Parietal lobe (tissue), 2 donors: ENCODE measurements around the genes ADRA2C, CYTL1 and WFS1.

DNA sequence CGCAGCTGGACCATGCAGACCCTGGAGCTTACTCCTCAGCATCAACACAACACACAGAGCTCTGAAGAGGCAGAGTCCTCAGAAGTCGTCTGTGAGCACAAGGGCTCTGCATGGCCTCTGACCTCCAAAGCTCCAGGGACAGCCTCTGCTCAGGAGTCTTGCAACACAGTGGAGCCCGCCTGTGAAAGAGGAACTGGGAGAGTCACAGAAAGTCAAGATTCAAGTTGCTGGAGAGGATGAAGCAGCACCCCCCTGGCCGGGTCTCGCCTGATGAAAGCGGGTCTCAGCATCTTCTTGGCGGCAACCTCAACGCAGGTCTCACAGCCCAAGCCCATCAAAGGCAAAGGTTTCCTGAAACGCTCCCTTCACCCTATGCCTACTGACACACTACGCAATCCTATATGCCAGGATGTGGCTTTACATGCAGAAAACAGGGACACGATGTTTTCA lies 2.8 kb downstream of the LRPAP1 start:
- RAMPAGE, long total RNA: no peak

GRCh38 chr4:3766297-3766743 lies at the start of gene ADRA2C:
ADRA2C (plus strand) TSS chr4:3766385.
- RAMPAGE, long total RNA: no peak

DNA sequence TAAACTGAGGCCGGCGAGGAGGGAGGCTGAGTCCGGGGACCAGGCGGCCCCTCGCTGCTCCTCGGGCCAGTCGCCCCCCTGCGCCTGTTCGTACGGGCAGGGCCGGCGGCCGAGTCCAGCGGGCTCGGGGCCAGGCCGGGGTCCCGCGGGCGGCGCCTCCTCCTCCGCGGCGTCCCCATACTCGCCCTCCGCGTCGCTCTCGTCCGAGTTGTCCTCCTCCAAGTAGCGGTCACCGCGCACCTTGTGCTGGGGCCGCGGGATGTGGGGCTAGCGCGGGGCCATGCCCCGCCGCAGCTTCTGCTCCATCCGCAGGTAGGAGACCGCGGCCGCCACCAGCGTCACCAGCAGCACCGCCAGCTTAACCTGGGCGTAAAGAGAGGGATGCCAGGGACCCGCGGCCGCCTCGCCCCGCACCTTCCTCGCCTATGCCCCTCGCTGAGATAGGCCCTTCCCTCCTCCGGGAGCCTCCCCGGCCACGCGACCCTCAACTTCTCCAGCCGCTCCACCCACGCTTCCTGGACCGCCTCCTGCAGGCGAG lies 83.3 kb downstream of the OTOP1 start:
- RAMPAGE, long total RNA: no peak

- RAMPAGE, long total RNA: no peak
Observed at GRCh38 chr4:4269018-4269959, 20.7 kb downstream of the LYAR start.

DNA sequence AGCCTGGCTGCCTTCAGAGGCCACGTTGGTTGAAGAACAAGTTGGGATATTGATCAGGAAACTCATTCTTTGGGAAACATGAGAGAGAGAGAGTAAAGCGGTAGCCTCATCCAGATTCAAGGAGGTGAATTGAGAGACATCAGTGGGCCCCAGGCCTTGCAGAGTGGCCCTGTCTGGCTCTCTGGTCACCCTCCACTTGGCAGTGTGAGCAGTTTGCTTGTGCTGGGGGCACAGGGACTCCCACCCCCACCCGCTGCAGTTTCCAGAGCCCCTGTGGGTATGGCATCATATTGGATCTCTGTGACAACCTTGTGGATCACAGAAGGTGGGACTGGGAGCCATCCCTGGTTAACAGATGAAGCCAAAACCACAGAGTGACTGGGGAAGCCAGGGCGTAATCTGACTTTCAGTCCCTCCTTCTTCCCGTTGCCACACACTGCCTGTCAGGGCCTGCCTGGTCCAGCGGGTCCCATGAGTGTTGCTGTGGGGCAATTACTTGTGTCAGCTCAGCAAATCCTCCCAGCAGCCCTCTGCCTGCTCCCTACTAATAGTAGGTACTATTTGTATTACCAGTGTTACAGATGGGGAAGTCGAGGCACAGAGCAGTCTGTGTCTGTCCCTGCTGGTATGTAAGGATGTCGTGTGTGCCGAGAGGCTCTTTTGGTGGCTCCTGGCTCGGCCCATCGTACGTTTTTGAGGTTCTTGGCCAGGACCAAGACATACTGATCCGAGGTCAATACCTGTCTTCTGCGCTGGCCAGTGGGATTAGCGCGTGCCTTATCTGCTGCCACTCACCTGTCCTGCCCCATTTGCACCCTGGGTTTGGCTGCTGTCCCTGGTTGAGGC lies 5.6 kb downstream of the NSG1 start:
- RAMPAGE, long total RNA: no peak

- RAMPAGE, long total RNA: no peak
Observed at GRCh38 chr4:4395762-4396871, 9.2 kb downstream of the NSG1 start.

DNA sequence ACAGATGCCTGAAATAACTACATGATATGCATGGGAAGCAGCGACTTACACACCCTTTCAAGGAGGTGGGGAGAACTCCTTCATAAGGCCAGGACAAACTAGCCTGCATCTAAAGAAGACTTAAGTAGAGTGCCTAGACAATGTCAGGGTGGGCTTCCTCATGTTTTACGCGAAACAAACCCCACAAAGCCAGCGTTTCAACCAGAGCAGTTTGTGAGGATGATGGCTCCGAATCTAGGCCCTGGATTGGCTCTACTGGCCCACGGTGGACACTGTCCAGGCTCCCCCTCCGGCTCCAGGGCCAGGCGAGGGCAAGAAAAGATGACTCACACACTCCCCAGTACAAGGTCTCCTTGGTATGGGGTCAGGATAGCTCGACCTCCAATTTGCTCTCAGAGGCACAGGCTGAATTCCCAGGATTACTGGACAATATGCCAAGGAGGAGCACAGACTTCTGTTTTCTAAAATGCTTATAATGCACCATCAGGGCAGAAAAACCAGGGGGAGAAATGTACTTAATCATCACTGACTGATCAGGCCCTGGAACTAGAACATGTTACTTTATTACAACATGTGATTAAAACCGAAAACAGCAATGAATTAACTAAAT lies 44.9 kb downstream of the STX18 start:
- RAMPAGE, long total RNA: no peak

- RAMPAGE, long total RNA: no peak
Observed at GRCh38 chr4:4575105-4576060, 33.5 kb upstream of the STX18 start.

DNA sequence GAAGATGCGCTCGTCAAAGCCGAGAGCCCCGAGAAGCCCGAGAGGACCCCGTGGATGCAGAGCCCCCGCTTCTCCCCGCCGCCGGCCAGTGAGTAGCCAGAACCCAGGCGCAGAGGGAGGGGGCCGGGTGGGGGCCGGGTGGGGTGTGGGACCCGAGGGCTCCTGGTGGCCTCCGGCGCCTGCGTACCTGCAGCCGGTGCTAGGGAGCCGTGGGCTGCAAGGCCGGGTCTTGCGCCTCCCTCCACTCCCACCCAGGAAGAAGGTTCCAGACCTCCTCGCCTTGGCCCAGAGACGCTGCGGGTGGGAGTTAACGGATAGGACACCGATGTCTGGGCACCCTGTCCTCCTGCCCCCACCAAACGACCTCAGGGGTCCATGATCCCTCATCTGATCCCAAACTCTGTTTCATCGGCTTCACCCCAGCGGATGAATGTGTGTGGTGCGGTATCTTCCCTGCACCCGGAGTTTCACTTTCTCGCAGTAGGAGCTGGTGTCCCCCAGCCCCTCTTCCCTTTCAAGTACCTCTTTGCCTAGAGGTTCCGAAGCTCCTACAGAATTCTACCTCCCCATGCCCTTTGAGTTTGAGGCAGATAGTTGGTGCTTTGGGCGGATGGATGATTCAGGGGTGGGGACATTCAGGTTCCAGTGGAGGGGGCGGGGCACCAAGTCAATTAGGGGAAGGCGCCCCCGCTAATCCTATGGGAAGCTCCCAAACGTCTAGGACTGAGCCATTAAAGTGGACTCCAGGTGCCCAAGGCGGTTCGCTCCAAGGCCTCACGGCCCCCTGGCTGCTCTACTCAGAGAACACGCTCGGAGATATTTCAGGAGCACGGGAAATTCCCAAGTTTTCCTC lies 1.0 kb downstream of the MSX1 start:
- RAMPAGE, long total RNA: no peak

GRCh38 chr4:5019175-5019674 lies at the start of gene CYTL1:
CYTL1 (minus strand) TSS chr4:5019458.
- RAMPAGE, long total RNA: no peak

- RAMPAGE, long total RNA: no peak
Observed at GRCh38 chr4:5032951-5033921, 14.0 kb upstream of the CYTL1 start.

DNA sequence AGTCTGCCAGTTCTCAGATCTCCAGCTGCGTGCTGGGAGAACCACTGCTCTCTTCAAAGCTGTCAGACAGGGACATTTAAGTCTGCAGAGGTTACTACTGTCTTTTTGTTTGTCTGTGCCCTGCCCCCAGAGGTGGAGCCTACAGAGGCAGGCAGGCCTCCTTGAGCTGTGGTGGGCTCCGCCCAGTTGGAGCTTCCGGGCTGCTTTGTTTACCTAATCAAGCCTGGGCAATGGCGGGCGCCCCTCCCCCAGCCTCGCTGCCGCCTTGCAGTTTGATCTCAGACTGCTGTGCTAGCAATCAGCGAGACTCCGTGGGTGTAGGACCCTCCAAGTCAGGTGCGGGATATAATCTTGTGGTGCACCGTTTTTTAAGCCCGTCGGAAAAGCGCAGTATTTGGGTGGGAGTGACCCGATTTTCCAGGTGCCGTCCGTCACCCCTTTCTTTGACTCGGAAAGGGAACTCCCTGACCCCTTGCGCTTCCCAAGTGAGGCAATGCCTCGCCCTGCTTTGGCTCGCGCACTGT lies 264.4 kb downstream of the EVC2 start:
- RAMPAGE, long total RNA: no peak

GRCh38 chr4:5615123-5615800 lies 93.1 kb downstream of the EVC2 start:
- RAMPAGE, long total RNA: no peak

DNA sequence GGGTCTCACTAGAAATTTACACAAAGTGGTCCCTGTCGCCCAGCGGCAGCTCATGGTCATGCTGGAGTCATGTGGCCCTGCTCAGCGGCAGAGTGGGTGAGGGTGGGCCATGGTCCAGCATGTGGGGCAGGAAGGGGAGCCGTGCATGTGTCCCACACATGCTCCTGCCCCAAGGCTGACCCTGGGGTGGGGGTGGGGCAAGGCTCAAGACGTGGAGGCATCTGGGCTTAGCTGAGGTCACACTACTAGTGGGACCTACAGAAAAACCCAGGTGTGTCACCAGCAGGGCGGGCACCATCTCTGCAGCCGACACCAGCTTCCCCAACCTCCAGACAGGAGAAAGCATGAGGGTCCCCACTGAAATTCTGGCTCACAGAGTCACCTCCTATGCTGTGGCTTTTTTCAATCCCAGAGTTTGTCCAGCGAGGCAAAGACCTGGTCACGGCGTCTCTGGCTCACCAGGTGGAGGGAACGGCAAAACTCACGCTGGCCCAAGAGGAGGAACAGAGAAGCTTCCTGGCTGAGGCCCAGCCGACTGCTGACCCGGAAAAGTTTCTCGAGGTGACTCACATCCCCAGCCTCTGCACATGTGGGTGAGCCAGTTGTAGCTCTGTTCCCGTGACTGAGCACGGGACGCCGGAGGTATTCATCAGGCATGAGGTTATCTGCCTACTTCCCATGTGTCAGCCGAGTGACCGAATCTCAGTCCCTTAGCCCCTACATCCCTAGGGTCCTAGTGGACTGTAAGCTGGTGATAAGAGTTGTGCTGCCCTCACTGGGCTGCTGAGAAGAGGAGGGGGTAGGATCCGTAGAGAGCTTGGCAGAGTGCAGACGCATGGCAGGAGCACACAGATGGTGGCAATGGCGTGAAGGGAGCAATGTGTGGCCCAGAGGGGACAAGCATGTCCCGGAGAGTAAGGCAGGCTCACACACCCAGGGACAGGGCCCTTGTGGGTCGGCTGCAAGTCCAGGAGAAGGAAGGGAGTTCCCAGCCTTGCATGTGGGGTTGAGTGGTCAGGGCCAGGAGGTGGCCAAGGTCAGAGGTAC lies 42.7 kb downstream of the EVC start:
- RAMPAGE, long total RNA: no peak

DNA sequence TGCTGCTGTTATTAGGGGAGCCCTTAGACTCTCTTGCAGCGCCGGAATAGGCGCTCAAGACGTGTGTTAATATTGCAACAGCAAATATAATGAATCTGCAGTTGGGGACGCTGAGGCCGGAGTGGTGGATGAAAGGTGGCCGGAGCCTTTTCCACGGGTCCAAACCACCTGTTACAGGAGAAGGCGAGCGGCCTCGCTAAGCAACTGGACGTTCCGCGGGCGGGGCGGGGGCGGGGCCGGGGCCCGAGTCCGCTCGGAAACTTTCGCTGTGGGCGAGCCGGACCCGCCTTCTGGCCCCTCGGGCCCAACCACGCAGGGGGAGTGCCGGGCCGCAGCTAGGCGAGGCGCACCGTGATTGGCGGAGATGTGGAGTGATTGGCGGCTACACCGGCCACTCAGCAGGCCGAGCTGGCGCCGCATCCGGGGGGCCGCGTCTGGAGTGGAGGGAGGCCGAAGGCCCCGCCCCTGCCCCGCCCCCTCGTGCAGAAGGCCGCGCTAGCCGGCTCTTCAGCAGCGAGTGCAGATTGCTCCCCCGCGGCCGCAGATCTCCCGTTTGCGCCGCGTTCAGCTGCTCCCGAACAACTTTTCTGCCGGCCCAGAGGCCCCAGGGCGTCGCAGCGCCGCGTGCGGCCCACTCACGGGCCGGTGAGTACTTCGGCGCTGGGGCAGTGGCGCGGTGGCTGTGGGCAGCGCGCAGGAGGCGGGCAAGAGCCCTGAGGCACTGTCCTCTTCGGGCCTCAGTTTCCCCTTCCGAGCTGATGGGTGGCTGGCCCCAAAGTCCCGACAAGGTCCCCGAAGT lies at the start of gene WFS1:
Gene WFS1 (plus strand): TSS at position 481 of the 799 bp plus-strand sequence.
- RAMPAGE, long total RNA: no peak

DNA sequence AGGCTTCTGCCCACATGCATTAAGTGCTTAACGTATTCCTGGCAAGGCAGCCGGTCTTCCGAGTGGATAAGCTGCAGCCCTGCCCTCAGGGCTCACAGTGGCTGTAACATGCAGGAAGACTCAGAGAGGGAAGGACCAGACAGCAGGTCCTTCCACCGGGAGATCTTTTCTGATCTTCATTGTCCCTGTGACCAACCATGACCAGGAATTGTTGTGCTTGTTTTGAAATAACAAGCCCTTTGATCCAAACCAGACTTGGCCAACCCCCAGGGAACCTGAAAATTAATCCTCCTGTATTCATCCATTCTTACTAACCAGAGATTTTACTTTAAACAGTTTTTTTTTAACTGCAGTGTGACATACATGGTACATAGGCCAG lies 3.9 kb downstream of the WFS1 start:
- RAMPAGE, long total RNA: no peak

- RAMPAGE, long total RNA: no peak
Observed at GRCh38 chr4:6657249-6657733, 16.6 kb upstream of the ENSG00000170846 start.

GRCh38 chr4:6657815-6658293 lies 16.0 kb upstream of the ENSG00000170846 start:
- RAMPAGE, long total RNA: no peak

DNA sequence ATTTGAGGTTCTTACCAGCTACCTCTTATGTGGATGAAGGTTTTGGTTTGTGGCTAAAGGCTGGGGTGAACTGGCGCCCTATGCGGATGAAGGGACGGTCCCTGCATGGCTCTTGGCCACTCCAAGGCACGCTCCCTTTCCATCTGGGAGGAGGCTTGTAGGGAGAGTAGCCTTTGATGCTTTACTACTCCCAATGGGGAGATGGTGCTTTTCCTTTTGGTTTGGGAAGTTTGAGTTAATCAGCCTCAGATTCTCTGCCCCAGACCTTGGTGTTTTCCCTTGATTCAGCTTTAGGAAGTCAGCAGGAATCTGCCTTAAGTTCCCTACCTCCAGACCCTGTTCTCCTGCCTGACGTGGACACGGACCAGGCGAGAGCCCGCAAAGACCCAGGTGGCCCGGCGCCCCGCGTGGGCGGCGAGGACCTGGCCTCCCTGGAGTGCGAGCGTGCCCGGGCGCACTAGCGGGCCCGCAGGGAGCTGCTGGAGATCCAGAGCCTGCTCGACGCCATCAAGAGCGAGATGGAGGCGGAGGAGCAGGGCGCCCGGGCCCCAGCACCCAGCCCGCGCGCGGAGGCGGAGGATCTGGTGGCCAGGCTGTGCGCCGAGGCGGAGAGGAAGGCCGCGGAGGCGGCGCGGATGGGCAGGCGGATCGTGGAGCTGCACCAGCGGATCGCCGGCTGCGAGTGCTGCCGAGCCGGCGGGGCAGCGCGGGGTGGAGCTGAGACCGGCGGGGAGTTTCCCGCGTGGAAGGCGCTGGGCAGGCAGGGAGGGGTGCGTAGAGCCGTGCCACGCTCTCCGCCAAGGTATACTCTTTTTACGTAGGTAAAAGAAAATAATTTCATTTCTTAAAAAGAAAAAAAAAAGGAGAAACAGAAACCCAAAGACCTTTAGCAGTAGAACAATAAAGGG lies 15.3 kb upstream of the ENSG00000170846 start:
- RAMPAGE, long total RNA: no peak

DNA sequence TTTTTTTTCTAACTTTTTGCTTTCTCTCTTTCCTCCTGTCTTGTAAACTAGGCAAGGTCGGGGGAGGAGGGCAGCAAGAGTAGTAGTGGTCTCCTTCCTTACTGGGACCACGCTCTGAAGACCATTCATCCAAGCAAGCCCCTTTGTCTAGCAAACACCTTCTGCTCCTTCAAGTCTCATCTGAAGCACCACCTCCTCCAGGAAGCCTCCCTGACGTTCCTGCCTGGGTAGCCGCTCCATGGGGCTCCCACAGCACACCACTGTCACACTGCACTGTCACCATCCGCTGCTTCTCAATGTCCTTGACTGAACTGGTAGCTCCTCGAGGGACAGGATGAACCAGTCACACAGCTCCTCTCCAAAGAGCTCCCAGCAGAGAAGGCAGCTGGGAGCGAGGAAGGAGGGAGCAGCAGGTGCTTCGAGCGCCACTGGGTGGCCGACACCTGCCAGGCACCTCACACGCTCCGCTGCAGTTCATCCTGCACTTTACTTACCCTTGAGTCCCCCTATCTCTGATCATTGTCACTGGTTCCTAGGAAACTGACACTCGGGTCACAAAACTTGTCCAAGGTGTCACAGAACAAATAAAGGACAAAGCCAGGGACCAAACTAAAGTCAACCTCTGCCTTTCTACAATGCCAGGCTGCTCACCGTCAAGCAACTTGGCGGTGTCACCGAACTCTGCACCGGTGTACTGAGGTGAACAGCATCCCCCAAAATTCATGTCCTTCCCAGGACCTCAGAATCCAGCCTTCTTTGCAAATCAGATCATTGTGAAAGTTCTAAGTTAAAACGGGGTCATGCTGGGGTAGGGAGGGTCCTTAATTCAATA lies 5.7 kb upstream of the S100P start:
- RAMPAGE, long total RNA: no peak